Karpas-422 (cell line): ENCODE data around the gene SLC36A3.

DNA sequence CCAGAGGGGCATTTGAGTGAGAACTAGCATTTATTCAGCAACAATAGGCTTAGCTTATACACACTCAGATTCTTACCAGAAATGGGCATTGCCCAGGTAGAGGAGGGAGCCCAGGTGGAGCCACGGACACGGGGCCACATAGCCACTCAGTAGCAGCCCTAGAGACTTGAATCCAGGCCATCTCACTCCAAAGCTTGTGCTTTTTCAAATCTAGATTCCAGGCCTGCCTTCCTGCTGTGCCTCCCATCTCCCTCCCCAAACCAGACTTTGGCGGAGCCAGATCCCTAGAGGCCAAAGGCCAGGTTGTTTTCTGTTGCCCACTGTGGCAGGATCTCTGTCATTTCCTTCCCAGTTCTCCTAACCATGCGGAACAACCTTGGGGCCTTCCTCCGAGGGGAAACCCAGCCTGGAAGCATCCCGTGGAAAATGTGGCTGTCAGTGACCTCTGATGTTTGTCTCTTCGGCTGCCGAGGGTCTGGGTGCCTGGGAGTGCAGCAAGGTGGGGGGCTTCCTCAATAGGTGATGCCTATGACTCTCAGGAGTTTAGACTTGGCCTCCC lies 16.4 kb upstream of the RPS14 start:
- PRO-cap = no peak
- RAMPAGE, long total RNA = no peak

GRCh38 chr5:150484707-150485129 lies 23.2 kb upstream of the NDST1 start:
- PRO-cap = no peak
- RAMPAGE, long total RNA = no peak

- PRO-cap = no peak
- RAMPAGE, long total RNA = no peak
Measured at GRCh38 chr5:150489825-150490654, 17.9 kb upstream of the NDST1 start.

GRCh38 chr5:150498306-150498953 lies 9.5 kb upstream of the NDST1 start:
- PRO-cap = no peak
- RAMPAGE, long total RNA = no peak

GRCh38 chr5:150538048-150538720 lies 30.3 kb downstream of the NDST1 start:
- PRO-cap = no peak
- RAMPAGE, long total RNA = no peak

DNA sequence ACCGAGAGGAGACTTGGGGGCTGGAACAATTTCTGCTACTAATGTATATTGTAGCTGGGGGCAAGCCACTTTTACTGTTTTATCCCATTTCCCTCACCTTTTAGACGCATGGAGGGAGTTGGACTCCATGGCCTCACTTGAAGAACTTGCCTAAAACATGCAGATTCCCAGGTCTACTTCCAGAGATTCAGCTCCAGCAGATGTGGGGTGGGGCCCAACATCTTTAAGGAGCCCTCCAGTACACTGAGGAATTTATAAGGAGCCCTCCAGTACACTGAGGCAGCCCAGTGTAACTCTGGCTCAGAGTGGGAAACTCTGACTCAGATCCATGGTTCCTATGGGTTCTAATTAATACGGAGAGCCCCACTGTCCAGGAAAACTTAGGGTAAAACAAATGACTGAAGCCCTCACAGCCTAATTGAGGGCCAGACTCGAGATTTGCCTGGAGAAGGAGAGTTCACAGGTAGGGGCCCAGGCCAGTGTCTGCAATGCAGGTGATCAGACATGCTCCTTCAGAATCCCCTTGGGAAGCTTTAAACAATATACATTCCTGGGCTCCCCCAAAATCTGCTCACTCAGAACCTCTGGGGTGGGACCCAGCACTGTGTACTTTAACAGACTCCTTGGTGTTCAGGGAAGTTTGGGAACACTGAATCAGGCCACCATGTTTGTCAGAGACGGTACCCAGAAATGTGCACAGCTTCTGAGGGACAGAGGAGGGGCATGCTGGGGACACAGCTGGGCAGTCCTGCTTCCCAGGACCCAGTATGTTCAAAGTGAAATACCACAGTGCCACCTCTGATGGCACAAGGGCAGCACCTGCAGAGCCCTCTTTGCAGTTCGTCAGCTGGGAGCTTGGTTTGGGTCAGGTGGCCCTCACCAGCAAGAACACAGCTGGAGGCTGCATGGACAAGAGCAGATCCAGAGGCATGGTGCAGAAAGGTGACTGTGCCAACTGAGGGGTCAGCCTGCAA lies 50.9 kb downstream of the NDST1 start:
- PRO-cap = no peak
- RAMPAGE, long total RNA = no peak

DNA sequence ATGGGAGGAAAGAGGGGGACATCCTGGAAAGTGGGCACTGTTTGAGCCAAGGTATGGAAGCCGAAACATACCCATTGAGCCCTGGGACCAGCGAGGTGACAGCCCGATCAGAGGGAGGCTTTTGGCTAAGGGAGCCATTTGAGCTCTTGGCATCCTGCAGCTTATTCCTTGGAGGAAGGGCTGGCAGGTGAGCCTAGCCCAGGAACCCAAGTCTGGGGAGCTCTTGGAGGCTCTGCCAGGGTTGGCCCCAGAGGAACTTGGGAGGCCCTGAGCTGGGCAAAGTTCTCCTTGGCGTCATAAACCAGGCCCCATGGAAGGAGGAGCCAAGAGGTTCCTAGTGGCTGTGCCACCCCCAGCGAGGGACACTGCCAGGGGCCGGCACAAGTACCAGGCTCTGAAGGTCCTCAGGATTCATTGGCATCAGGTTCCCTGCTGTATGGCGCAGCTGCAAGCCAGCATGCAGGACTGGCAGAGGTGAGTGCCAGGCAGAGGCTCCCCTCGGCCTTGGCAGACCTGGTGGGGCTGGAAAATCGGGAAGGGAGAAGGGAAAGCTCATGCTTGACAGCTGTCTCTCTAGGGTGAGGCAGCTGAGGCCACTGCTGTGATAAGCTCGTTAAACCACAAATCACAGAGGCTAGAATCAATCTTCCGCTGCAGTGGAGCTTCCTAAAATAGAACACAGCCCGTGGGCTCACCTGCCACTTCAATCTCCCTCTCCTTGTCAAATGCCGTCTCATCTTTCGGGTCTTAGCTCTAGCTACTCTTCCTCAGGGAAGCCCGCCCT lies 54.6 kb upstream of the SYNPO start:
- PRO-cap = no peak
- RAMPAGE, long total RNA = no peak

DNA sequence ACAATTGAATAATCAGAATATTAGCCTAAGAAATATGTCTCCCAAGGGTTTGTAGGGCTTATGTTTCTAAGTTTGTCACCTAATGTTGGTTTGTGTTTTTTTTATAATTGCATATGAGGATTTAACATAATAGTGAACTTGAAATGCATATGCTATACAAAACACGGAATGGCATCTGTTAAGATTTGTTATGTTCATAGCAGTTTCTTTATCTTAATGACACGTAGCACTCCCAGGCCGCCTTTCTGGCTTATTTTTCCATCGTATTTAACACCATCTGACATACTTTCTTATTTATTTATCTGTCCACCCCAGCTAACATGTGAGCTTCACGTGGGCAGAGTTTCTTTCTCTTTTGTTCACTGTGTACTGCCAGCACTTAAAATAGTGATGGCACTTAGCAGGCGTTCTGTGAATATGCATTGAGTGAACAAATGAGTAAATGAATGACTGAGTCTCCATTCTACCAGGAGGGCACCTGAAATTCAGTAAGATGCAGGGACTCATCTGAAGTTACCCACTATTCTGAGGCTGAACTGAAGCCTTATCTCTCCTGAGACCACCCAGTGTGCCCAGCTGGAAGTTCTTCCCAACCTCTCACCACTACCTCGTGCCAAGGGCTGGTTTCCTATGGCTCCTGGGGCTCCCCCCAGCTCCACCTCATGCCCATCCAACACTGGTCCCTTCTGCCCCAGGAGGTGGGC lies 29.4 kb upstream of the SYNPO start:
- PRO-cap = no peak
- RAMPAGE, long total RNA = no peak

- PRO-cap = no peak
- RAMPAGE, long total RNA = no peak
Measured at GRCh38 chr5:150613945-150614779, 26.3 kb upstream of the SYNPO start.

GRCh38 chr5:150630189-150630807 lies 10.2 kb upstream of the SYNPO start:
- PRO-cap = no peak
- RAMPAGE, long total RNA = no peak

DNA sequence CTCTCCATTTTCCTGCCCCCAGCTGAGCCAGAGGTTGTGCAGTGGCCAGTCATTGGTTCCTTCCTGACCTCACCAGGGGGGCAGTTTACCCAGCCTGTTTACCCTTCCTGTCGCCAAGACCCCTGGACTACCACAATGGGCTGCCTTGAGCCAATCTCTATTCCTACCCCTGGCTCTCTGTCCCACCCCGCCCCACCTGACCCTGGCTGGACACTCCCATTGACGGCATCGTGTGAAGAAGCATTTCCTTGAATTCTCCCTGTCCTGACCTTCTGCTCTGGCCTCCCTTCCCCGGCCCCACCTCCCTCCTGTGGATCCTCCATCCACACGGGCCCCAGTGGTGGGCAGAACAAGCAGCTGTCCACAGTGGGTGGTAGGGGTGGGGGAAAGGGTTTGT lies 788 bp downstream of the SYNPO start:
- PRO-cap = no peak
- RAMPAGE, long total RNA = no peak

- PRO-cap = no peak
- RAMPAGE, long total RNA = no peak
Measured at GRCh38 chr5:150699410-150699880, 1.4 kb downstream of the RBM22 start.

- PRO-cap = no peak
- RAMPAGE, long total RNA = no peak
Measured at GRCh38 chr5:151058763-151059300, 22.0 kb downstream of the TNIP1 start.

DNA sequence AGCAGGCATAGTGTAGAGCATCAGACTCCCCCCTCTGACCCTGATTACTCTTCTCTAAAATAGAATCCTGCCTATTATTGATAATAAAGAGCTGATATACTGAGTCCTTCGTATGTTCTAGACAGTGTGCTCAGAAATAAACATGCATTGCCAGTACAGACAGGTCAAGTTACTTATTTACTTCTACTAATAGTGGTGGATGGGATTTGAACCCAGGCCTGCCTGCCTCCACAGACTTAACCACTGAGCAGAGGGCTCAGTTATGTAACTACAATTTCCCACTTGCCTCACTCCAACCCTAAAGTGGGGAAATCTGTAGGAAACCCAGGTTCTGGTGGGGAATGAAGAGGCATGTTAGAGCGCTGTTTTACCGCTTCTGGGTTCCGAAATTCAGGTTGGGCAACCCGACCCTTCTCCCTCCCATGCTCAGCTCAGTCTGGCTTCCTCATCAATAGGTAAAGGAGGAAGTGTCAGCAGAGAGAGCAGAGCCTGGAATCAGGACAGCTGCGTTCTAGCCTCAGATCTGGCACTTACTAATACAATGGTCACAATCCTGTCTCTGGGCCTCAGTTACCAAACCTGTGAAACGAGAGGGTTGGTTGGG lies 16.0 kb upstream of the TNIP1 start:
- PRO-cap = no peak
- RAMPAGE, long total RNA = no peak

DNA sequence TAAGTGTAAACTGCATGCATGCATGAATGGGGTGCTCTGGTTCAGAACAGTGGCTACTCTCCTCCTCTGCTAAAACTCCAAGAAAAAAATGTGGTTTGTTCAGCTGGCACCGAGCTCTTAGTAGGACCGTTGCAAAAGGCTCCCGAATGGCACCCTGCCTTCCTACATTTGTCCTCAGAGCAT lies 17.7 kb upstream of the TNIP1 start:
- PRO-cap = no peak
- RAMPAGE, long total RNA = no peak

GRCh38 chr5:151195669-151196121 lies 28.2 kb downstream of the CCDC69 start:
- PRO-cap = no peak
- RAMPAGE, long total RNA = no peak

- PRO-cap = no peak
- RAMPAGE, long total RNA = no peak
Measured at GRCh38 chr5:151303584-151304078, at the start of gene SLC36A3. TSS of gene SLC36A3 (minus strand) at chr5:151303766.

GRCh38 chr5:151612910-151613767 lies 22.0 kb upstream of the FAT2 start:
- PRO-cap = no peak
- RAMPAGE, long total RNA = no peak

DNA sequence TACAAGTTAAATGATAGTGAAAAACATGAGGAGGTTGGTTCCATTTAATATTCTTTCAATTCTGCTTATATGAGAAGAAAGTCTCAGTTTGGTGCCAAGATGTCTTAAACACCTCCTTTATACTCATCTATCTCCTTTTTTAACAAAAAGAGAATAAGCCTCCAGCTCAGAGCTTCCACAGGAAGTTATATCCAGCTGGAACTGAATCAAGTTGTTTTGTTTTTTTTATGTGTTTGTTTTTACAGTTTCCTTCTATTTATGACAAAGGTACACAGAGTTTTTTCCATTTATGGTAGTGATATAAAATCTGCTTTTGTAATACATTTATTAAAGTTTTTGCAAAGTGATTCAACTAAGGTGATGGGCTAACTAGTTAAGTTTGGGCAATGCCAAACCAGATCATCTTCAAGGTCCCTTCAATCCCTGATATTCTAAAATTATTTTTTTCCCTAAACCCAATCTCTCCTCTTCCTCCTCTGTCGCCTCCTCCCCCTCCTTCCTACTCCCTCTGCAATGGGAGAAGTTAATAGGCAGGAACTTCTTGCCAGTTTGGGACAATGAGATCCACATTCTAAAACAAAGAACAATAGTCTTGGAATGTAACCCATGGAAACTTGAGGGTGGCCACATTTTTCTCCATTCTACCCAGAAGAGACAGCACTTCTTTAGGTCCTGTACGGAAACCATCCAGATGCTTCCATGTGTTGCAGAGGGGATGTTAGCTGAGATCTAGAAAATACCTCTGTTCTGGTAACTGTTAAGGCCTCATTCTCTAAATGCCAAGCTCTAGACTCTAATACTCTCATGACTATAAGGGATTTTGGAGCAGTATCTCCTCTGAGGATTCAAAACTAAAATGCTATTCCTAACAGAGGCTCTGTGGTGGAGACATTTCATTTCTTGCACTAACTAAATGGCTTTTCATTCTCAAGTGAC lies 10.1 kb downstream of the SPARC start:
- PRO-cap = no peak
- RAMPAGE, long total RNA = no peak

DNA sequence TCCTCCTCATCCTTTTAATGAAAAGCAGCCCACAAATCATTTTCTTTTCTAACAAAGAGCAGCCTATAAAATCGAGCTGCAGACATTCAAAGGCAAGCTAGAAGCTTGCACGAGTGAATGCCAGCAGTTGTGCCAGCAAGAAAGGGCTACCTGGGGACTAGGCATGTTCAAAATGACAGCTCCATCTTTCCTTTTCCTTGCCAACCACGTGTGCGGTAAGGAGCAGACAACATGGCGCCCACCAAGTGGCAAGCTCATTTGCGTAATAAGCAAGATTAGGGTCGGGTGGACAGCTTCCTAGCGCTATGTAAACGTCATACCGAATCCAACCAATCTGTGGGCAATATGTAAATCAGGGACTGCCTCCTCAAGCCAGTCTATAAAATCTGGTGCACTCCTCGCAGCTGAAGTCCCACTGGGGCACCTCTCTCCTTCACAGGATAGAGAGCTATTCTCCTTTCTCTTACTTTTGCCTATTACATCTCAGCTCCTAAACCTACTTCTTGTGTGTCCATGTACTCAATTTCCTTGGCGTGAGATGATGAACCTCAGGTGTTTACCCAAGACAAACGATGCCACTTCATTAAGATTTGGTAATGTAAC lies 22.5 kb upstream of the SPARC start:
- PRO-cap = no peak
- RAMPAGE, long total RNA = no peak